ENCODE measurements around a stretch of chr5.

- PRO-cap = no peak
These were observed 64.1 kb upstream of the UBTD2 start for GRCh38 chr5:172347488-172348171.

- PRO-cap = no peak
These were observed 70.2 kb upstream of the UBTD2 start for GRCh38 chr5:172353724-172354270.

GRCh38 chr5:172364924-172365342 lies 81.4 kb upstream of the UBTD2 start:
- PRO-cap = no peak

- PRO-cap = no peak
These were observed 51.2 kb downstream of the SH3PXD2B start for GRCh38 chr5:172402718-172403842.

DNA sequence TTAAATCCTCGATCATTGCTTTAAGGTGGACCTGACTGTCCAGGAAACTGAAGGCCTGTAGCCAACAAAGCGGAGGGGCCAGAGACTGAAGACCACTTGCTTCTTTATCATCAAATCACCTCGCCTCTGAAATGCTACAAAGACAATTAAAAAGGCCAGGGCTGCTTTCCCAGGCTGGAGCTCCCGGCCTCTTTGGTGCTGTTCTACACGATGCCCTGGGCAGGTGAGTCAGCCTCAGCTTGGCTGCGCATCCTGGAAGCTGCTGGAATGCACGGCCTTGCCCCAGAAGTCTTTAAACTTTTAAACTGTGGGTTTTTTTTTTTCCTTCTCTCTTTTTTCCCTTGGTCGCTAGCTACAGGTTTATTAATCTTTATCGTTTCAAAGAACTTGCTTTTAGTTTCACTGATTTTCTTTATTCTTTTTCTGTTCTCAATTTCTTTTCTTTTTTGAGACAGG lies 46.5 kb downstream of the SH3PXD2B start:
- PRO-cap = no peak

DNA sequence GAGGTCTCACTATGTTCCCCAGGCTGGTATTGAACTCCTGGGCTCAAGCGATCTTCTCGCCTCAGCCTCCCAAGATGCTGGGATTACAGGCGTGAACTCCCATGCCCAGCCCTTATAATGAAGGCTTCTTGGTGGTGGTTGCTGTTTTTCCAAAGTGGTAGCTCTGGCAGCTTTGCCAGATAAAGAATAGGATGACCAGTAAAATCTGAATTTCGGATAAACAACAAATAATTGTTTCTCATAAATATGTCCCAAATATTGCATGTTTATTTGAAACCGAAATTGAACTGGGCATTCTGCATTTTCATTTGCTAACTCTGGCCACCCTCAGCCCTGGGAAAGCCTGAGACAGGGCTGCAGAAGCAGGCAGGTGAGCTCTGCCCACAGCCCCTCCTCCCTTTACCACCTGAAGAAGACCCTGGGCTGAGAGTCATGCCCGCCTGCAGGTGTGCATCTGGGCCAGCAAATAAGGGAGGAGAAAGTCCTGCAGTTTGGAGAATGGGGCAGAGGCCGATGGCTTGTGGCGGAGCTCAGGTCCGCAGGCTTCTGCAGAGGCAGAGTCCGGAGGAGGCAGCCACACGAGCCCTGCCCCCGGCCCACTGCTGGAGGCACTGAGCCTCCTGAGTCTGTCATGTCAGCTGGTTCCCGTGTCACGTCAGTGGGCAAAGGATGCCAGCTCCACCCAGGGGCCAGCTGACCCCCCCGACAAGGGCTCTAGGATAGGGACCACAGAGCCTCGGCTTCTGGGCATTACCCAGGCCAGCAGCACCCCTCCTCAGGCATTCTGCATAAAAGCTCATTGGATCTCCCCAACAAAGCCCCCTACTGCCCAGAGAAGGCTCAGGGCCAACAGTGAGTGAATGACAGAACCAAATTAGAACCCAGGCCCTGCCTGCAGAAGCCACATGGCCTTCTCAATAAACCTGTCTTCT lies 8.7 kb downstream of the SH3PXD2B start:
- PRO-cap = no peak

DNA sequence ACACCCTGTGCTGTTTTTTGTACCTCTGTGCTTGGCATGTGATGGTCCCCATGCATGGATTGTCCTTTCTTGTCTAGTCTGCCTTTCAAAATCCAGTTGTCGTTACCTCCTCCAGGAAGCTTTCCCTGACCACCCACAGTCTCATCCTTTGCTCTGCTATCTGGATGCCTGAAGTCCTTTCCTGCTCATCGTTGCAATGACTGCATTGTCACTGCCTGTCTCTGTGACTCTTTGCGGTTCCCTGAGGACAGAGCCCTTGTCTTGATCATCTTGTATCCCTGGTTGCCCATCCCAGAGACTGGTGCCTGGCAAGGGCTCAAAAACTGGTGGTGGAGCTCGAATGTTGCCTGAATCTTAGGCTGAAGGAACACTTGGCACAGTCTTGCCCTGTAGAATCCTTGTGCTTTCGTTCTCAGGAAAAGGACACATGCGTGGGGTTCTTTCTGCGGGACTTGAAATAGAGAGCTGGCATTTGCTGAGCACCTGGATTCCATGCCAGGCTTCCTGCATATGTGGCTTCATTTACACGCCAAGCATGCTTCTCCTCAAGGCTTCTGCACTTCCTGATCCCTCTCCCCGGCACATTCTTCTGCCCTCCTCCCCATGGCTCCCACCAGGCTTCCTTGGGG lies 2.4 kb downstream of the NEURL1B start:
- PRO-cap = no peak

GRCh38 chr5:172736168-172736446 lies 34.9 kb downstream of the DUSP1 start:
- PRO-cap = no peak

GRCh38 chr5:172746538-172747270 lies 24.3 kb downstream of the DUSP1 start:
- PRO-cap = no peak

DNA sequence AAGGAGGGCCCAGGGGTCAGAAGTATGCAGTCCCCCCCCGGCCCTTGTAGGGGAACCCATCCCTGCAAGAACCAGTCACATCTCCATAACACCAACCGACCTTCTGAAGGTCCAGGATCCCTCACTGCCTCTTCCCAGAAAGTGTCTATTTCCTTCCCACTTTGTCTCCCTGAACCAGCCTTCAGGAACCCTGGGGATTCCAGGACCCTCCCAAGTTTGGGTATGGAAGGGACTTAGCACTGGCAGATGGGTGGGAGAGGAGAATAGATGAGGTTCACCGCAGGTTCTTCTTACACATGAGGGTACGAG lies 7.4 kb downstream of the DUSP1 start:
- PRO-cap = no peak

- PRO-cap = bidirectional peak, plus-strand start at chr5:172766301, minus-strand start at chr5:172766286; bidirectional peak, plus-strand start at chr5:172766669, minus-strand start at chr5:172766457; bidirectional peak, plus-strand start at chr5:172766762, minus-strand start at chr5:172766798; bidirectional peak, plus-strand start at chr5:172766909, minus-strand start at chr5:172766887
These were observed 4.7 kb downstream of the DUSP1 start for GRCh38 chr5:172765978-172766944.

DNA sequence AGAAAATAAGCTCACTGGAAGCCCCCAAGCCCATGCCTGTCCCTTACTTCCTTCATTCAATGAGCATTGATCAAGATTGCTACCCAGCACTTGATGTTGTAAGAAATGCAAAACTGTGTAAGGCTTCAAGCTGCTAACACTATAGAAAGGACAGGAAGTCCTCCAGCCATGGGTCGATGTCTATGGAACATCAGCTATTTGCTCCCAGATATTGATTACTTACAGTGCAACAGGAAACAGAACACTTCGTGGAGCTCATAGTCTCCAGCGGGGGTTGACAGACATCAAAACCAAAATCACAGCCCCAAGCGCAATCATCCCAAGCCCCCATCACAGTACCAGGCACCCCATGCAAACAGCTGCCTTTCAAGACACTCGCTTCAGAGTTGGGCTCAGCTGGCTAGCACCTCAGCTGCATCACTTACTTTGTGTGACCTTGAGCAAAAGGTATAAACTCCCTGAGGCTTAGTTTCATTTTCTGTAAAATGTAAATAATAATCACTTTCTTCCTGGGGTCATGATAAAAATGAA lies 26.8 kb upstream of the DUSP1 start:
- PRO-cap = unidirectional peak, plus-strand start at position 224 of the sequence

GRCh38 chr5:172807708-172808452 lies 26.2 kb upstream of the ERGIC1 start:
- PRO-cap = no peak

GRCh38 chr5:172854251-172854885 lies 20.3 kb downstream of the ERGIC1 start:
- PRO-cap = bidirectional peak, plus-strand start at chr5:172854703, minus-strand start at chr5:172854596

- PRO-cap = unidirectional peak, plus-strand start at chr5:172903178
These were observed 56.2 kb upstream of the RPL26L1 start for GRCh38 chr5:172902915-172903482.

DNA sequence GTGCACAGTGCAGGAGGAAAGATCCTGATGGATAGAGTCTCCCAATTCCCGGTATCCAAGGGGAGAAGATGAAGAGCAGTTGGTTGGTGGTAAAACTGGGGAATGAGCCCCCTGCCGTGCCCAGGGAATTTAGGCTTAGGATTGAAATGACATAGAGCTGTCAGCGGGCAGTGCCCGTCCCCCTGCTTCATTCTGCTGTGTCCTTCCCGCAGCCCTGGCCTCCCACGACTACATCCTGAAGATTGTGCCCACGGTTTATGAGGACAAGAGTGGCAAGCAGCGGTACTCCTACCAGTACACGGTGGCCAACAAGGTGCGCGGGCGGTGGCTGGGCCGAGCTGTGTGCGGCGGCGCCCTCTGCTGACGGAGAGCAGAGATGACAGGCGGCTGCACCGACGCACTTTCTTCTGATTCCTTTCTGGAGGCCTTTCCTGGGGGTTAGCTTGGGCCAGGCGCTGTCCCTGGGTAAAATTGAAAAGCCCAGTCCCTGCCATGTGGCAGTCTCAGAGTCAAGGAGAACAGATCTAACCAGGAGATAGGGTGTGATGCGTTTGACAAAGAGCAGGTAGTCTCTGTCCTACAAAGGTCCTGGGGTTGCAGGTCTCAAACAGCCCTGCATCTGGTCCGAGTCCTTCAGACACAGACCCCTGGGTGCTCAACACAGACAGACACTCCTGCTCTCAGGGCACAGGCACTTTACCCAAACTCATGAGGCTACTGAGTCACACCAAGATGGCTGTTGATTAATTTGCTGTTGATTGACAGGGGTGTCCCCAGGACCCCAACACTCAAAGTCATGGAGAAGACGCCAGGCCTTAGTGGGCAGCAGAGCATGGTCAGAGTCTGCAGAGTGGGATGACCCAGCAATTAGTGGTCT lies 26.8 kb upstream of the RPL26L1 start:
- PRO-cap = no peak

DNA sequence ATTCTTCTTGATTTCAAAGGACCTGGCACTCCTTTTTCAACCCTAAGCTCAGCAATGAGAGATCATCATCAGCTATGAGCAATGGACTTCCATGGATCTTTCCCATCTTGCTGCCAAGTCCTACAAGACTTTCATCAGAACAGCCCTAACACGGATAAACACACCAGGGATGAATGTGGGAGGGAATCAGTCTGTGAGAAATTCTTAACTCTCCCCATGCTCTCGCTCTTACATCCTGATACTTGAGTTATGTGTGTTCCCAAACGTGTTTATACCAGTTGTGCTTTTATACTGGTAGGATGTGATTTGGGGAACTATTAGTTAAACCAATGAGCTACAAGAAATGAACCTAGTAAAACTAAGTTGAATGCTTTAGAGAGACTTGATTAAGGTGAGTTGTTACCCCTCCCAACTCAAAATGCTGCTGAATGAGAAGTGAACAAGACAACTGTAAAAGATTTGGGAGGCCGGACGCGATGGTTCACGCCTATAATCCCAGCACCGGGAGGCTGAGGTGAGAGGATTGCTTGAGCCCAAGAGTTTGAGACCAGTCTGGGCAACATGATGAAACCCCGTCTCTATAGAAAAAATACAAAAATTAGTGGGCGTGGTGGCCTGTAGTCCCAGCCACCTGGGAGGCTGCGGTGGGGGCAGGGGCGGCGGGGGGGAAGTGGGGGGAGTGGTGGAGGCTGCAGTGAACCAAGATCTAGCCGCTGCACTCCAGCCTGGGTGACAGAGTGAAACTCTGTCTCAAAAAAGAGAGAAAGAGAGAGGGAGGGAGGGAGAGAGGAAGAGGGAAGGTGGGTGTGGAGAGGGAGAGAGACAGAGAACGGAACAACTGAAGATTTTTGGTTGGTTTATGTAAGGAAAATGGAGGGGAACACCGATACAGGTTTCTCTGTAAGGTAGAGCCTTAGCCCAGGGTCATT lies 5.1 kb upstream of the RPL26L1 start:
- PRO-cap = no peak

GRCh38 chr5:173040137-173040336 lies 16.1 kb upstream of the CREBRF start:
- PRO-cap = unidirectional peak, plus-strand start at chr5:173040195

- PRO-cap = no peak
These were observed 1.6 kb upstream of the NKX2-5 start for GRCh38 chr5:173236487-173237068.

DNA sequence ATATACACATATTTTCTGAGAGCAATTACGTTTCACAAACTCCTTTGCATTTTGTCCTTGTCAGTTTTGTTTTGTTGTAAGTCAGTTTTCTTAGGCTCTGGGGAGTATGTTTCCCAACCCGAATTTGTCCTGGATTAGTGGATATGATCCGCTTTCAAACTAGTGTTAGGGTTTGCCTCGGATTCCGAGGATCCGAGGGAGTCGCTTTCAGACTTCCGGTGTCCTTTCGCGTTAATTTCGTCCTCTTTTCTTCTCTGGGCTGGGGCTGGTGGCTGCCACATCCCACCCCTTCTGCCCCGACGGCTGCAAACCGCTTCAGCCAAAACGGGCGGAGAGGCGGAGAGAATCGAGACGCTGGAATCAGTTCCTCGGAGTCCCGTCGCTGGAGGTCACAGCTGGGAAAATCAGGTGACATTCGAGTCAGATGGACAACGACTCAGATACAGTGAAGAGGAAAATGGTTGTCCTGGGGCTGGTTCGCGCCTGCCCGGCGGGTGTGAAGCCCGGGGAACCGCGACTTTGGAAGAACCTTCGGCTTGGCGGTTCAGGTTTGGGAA lies 8.7 kb upstream of the NKX2-5 start:
- PRO-cap = no peak